Skeletal muscle tissue (tissue), 7 donors: ENCODE measurements around the genes MPPED1, EFCAB6 and PARVB.

- PRO-cap, 3 experiments = no peak in any of the 3 experiments
- RAMPAGE, long total RNA = no peak
- RRBS, 2 experiments = no CpG with 5 or more reads among the region's 19 CpGs
Observed at GRCh38 chr22:43235453-43236149, 48.7 kb upstream of the TTLL12 start.

- PRO-cap, 3 experiments = no peak in any of the 3 experiments
- RAMPAGE, long total RNA = no peak
- RRBS, 2 experiments = 3% methylated on average over 67 to 71 of the region's 149 CpGs
Observed at GRCh38 chr22:43411505-43412556, at the start of gene MPPED1. MPPED1 (plus strand) TSS chr22:43412014.

GRCh38 chr22:43811997-43812815 lies at the start of gene EFCAB6:
EFCAB6 (minus strand) TSS chr22:43812305.
- PRO-cap, 3 experiments = peak in 2 of 3 experiments; most common plus-strand start chr22:43812434 (in 2); most common minus-strand start chr22:43812240 (in 1)
- RAMPAGE, long total RNA = start-site peak on the minus strand at chr22:43812225-43812334, 42 and 16 reads in 2 replicates
- RRBS, 2 experiments = 2% methylated on average over 23 to 24 of the region's 69 CpGs

DNA sequence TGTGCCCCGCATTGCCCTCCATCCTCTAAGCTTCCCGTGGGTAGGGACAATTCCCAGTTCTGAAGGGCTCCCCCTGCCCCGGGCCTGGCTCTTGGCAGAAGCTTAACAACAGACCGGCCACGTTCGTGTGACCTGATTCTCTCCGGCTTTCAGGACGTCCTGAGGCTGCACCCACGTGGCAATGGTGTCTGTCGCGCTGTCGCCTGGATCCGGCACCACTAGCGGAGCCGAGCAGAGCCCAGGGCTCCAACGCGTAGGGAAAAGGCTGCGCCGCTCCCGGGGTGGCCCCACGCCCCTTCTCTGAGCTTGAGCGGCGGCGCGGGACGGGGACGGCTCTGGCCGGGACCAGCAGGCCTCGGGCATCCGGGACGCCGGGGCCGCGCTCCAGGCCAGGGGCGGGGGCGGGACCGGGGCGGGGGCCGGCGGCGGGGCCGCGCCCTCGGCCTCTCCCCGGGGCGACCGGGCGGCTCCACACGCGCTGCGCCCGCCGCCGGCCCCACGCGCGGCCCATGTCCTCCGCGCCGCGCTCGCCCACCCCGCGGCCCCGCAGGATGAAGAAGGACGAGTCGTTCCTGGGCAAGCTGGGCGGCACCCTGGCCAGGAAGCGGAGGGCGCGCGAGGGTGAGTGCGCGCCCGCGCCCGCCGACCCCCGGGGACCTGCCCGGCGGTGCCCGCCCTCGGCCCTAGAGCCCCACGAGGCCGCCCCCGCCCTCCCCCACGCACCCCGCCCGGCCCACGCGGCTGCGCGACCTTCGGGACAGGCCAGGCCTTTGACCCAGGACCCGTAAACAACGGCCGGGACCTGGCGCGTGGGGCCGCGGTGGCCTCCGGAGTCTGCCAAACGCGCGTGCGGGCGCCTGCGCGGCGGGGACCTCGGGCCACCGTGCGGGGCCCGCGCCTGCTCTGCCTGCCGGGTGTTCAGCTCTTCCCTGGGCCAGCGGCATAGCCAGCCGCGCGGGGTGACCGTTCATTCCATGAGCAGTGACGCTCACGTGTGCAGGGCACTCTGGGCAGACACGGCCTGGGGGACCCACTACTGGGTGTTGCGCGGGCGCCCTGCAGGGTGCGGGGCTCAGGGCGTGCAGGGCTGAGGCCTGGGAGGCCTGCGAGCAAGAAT lies at the start of gene PARVB:
TSS of gene PARVB (plus strand) at position 472 of the 1,117 bp plus-strand sequence.
- PRO-cap, 3 experiments = peak in 3 of 3 experiments; most common plus-strand start position 234 of the sequence (in 2); most common minus-strand start position 363 of the sequence (in 3)
- RAMPAGE, long total RNA = no peak
- RRBS, 2 experiments = 2% methylated on average over 58 of the region's 130 CpGs

DNA sequence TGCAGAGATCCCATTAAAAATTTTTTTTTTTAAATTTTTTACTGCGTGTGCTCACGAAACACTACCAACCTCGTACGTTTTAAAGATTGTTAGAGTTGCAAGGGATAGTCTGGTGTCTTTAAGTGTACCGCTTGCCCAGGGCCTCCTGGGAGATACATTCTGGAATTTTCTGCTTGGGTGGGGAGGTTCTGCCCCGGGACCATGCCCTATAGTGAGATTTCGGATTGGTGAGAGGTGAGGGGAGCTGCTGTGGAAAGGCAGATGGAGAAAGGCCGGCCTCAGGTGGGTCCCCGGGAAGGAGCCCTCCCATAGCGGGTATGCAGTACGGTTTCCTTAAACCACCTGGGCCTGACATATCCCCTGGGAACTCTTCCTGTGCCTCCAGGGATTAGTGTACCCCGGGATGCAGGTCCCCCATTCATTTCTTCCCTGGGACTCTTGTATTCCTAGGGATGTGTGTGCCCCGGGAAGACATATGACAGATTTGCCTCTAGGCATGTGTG lies 897 bp downstream of the PARVB start:
- PRO-cap, 3 experiments = no peak in any of the 3 experiments
- RAMPAGE, long total RNA = no peak
- RRBS, 2 experiments = 27 to 36% methylated on average over 8 of the region's 13 CpGs

DNA sequence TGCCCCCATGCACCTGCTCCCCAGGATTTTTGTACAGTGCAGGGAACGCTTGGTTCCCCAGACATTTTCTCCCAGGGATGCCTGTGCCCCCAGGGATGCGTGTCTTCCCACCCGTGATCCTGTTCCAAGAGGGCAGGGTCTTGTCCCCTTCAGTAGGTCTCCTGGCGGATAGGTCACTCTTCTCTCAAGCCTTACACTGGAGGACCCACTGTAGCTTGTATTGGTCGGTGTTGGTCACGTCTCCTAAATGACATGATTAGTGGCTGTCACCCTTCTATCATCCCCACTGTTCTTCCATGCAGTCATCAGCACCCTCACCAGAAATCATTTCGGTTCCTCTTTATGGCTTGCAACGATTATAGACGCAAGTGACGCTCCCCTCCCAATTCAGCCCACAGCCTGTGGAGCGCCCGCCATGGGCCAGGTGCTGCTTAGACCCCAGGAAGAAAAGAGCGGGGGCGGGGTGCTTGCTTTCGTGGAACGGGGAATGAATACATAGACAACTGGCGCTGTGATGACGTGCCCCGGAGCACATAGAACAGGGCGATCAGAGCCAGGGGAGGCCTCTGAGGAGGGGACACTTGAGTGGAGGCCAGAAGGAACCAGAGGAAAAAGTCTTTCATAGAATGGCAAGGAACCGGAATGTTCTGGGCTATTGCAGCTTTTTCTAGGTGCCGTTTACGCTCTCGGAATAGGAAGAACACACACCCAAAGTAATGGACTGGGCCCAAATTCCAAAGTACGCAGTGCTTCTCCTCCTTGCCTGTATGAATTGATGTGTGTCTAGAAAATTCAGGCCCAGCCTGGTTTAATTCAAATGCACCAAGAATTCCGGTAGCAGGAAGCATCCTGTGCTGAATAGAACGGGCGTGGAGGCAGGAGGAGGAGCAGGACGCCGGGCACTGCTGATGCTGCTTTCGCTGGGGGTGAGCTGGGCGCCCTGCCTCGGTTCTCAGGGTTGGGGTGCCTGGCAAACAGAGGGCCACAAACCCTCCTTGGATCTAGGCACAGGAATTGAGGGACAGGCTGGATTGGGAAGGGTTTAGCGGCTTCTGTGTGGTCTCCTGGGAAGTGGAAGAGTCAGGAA lies 1.7 kb downstream of the PARVB start:
- PRO-cap, 3 experiments = peak in 2 of 3 experiments; most common plus-strand start position 576 of the sequence (in 1); most common minus-strand start position 249 of the sequence (in 1)
- RAMPAGE, long total RNA = no peak
- RRBS, 2 experiments = 17 to 29% methylated on average over 8 of the region's 34 CpGs

DNA sequence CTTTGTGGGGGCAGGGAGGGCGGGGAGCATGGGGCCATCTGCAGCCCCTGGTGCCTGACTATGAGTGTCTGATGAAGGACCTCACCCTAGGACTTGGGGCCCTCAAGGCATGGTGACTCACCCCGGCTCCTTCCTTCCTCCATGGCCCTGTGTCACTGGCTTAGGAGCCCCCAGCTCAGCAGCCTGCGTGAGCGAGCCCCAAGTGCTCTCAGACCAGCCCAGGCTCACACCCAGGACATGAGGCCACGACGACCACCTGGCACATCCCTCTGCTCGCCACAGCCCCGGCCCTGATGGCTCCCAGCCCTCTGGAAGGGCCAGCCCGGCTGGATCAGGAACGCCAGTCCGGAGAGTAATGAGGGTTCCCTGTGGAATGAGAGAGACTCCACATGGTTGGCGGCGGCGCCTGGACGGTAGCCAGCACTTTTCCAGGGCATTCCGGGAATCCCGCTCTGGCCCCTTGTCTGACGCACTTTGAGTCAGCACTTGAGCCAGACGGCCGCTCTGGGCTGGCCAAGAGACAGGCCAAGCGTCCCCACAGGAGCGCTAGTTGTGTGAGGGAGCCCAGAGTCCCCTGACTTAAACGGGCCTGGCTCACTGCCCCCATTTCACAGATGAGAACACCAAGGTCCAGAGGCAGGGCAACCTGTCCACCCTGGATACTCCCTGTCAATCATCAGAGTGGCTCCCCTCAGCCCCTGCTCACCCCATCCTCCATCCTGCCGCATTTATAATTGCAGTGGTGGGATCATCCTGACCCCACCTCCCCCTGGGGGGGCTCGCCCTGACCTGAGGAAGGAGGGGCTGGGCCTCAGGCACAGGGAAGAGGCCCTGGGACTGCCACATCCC lies 50.8 kb upstream of the SHISAL1 start:
- PRO-cap, 3 experiments = peak in 2 of 3 experiments; most common plus-strand start position 226 of the sequence (in 1); most common minus-strand start position 62 of the sequence (in 1)
- RAMPAGE, long total RNA = no peak
- RRBS, 2 experiments = 8% methylated on average over 3 to 4 of the region's 25 CpGs

DNA sequence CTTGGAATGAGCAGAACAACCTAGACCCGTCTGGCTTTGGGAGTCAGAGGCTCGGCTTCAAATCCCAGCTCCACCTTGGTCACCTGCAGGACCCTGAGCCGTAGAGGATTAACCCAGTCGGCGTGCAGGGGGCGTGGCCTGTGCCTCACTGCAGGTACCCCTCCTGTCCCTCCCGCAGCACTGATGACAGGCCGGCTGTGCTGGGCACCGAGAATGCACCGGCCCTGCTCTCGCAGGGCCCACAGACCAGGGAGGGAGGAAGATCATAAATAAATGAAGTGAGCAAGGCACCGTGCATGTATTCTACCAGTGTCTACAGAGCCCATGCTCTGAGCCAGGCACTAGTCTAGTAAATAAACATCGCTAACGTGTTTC lies 53.6 kb downstream of the RTL6 start:
- PRO-cap, 3 experiments = no peak in any of the 3 experiments
- RAMPAGE, long total RNA = no peak
- RRBS, 2 experiments = no CpG with 5 or more reads among the region's 14 CpGs

DNA sequence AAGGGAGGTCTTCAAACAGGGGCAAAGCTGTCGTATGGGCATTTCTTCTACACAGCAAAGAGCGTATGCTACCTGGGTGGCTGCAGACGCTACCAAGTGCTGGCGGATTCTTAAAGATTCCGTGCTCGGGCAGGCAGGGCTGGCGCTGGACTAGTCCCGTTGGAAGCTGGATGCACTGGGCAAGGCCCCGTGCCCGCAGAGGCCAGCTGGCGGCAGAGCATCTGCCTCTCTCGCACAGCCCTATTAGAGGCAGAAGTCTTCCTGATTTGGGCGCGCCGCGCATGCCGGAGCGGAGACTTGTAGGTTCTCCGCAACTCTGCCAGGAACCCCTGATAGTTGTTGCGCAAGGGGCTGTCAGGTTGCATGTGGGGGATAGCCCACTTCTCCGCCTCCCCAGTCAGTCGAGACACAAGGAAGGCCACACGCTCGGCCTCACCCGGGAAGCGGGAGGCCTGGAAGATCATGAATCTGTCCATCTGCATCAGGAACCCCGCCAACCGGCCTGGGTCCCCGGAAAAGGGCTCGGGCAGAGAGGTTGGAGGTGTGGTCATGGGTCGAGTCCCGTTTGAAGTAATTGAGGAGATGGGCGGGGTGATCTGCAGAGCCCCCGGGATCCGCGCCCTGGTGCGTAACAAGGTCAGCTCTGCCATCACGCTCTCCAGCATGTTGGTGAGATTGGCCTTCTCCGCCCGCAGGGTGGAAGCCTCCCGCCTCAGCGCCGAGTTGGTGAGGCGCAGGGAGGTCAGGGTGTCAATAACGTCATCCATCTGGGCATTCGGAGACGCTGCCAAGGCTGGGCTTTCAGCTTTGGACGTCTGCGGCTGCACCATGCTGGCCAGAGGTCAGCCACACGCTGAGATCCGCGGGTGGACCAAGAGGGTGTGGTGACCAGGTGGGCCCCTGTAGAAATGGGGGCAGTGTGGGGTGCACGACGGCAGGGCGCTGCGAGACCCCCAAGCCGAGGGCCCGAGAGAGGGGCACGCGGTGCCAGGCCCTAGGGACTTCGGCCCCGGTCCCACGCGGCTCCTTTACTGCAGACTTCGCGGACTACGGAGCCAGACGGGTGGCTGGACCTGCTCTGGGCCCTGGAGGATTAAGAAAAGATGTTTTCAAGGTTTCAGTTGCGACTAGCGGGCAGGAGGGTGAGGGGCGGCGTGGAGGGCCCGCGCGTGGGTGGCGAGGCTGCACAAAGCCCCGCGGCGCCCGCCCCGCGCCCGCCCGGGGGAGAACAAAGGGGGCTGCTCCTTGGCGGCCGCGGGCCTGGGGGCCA lies 871 bp downstream of the RTL6 start:
- PRO-cap, 3 experiments = peak in 1 of 3 experiments; most common plus-strand start position 804 of the sequence (in 1)
- RAMPAGE, long total RNA = no peak
- RRBS, 2 experiments = 33% methylated on average over 12 of the region's 87 CpGs

DNA sequence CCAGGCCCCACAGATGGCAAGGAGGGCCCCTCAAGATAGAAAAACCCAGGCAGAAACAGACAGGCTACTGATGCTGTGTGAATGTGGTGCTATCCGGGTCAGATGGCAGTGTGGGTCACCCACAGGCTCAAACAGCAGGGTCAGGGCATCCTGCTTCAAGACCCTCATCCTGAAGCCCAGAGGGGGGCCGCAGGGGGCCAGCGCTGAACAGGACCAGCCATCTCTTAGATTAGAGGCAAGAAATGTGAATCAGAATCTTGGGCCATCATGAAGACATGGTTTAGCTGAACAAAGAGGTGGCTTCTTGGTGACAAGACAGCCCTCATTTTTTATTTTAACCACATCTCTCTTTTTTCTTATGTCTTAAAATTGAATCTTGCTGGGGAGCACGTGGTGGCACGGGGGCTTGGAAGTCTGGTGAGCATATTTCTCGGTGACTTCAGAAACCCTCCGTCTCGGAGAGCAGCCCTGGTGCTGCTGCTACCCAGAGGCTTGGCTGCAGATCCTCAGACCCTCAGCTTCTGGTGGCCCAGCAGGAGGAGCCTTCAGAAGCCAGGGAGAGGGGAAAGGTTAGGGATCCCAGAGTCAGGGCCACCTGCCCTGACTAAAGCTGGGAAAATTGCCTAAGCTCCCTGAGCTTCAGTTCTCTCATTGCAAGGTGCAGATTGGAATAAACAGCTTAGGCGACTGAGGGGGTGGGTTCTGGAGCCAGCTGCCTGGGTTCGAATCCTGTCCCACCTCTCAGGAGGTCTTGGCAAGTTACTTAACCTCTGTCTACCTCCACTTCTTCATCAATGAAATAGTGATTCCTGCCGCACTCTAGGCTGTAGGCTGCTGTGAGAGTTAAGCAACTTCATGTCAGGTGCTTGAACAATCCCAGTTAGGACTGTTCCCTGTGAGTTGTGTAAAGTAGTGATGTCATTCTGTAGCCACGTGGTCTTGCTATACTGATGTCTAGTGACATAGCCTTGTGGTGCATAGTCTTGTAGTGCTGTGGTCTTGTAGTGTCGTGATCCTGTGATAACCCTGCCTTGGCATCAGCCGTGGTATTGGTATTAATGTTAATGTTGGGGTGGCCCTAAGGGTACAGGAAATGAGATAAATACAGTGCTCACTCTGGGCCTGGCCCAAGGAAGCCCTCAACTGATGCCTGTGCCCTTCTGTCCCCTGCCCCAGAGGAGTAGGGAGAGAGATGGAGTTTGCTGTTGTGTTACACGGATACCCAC lies 30.6 kb upstream of the PRR5 start:
- PRO-cap, 3 experiments = no peak in any of the 3 experiments
- RAMPAGE, long total RNA = no peak
- RRBS, 2 experiments = no CpG with 5 or more reads among the region's 15 CpGs

GRCh38 chr22:44685274-44685910 lies 16.6 kb upstream of the PRR5 start:
- PRO-cap, 3 experiments = no peak in any of the 3 experiments
- RAMPAGE, long total RNA = no peak
- RRBS, 2 experiments = no CpG with 5 or more reads among the region's 9 CpGs

DNA sequence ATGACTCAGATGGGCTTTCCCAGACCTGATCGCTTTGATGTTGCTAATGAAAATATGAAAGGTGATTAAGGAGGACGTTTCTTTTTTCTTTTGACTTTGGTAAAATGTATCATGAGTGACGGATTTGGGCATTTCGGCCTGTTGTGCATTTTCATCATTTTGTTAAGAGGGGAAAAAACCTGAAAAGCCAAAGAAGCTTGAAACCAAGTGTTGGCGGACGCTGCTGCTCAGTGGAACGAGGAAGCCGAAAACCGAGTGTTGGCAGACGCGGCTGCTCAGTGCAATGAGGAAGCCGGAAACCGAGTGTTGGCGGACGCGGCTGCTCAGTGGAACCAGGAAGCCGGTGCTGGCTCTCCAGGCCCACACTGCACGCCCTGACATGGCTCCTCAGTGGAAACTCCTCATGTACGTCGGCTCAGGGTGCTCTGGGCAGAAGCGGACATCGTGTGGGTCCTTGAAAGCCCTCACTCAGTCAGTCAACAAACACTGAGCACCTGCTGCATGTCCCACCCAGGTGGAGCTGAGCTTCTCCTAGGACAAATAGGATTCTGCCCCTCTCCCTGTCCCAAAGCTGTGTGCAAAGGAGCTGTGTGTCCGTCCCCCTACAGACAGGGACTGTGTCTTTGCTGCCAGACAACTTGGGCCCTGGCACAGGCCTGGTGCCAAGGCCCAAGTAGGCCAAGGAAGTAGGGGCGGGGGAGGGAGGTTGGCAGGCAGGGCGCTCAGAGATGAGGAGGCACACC lies 37.4 kb downstream of the PHF21B start:
- PRO-cap, 3 experiments = no peak in any of the 3 experiments
- RAMPAGE, long total RNA = no peak
- RRBS, 2 experiments = 65 to 75% methylated on average over 6 of the region's 25 CpGs

DNA sequence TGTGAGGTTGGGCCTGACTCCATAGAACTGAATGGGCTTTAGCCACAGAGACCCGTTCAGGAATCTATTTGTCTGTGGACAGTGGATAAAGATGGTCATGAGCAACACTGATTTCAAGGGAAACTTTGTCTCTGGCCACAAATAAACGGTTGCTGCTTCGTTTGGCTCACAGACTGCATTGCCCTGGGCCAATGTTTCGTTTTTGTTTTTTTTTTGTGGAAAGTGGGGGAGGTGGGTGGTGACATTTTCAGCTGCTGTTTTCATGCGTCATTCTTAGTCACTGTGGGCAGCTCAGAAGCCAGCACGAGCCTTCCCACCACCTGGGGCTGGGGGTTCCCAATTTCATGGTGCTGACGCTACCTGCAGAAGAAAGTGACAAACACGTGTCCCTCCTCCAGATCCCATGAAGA lies 54.7 kb upstream of the PHF21B start:
- PRO-cap, 3 experiments = no peak in any of the 3 experiments
- RAMPAGE, long total RNA = no peak
- RRBS, 2 experiments = no CpG with 5 or more reads among the region's 8 CpGs

GRCh38 chr22:45159672-45160161 lies 4.0 kb upstream of the NUP50 start:
- PRO-cap, 3 experiments = no peak in any of the 3 experiments
- RAMPAGE, long total RNA = no peak
- RRBS, 2 experiments = no CpG with 5 or more reads among the region's 4 CpGs

GRCh38 chr22:45262300-45262684 lies 21.6 kb upstream of the KIAA0930 start:
- PRO-cap, 3 experiments = no peak in any of the 3 experiments
- RAMPAGE, long total RNA = no peak
- RRBS, 2 experiments = no CpG with 5 or more reads among the region's 7 CpGs

DNA sequence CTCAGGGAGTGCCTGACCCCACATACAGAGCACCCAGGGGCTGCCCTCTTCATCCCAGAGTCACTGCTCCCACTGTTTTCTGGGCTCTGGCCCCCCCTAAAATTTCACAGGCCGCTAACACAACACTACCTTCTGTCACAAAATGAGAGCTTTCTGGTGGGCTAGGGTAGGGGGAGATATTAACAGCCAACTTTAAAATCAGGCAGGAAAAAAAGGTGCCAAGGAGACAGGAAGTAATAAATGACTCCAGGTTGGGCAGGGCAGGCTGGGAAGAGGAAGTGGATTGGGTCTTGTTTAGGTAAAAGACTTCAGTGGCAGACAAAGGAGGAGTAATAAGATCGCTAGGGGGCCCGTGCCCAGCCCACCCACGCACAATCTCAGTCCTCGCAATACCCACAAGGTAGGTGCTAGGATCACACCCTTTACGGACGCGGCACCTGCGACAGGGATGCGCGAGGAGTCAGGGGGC lies 1.0 kb upstream of the FAM118A start:
- PRO-cap, 3 experiments = no peak in any of the 3 experiments
- RAMPAGE, long total RNA = no peak
- RRBS, 2 experiments = no CpG with 5 or more reads among the region's 11 CpGs

- PRO-cap, 3 experiments = no peak in any of the 3 experiments
- RAMPAGE, long total RNA = no peak
- RRBS, 2 experiments = no CpG with 5 or more reads among the region's 7 CpGs
Observed at GRCh38 chr22:45497894-45498347, 4.8 kb upstream of the FBLN1 start.

- PRO-cap, 3 experiments = no peak in any of the 3 experiments
- RAMPAGE, long total RNA = no peak
- RRBS, 2 experiments = no CpG with 5 or more reads among the region's 14 CpGs
Observed at GRCh38 chr22:45555035-45555527, 52.4 kb downstream of the FBLN1 start.

GRCh38 chr22:45602527-45602874 lies 69.1 kb upstream of the ATXN10 start:
- PRO-cap, 3 experiments = no peak in any of the 3 experiments
- RAMPAGE, long total RNA = no peak
- RRBS, 2 experiments = no CpG with 5 or more reads among the region's 6 CpGs

DNA sequence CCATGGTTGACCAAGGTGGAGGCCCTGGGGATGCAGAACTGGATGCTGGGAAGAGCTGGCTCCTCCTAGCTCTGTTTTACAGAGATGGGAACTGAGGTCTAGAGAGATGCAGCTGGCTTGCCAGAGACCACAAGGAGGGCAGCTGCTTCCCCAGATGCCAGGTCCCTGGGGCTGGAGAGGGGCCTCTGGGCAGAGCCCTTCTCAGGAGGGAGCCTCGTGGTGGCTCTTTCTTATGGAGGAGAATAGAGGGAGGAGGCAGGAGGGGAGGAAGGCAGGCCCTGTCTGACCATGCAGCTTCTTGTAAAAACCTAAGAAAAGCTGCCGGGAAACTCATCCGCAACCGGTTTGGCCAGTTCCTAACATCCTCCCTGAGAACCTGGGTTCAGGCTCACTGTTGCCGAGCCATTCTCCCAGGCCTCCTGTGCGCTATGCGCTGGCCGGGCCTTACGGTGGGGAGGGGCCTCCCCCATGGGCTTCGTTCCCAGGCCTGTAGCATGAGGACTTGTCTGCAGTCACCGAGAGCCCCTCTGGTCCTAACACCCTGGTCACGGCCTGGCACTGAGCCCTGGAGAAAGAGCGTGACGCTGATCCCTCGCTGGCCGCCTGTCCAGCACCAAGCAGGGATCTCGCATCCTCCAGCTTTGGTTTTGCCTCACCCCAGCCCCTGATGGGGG lies 80.5 kb downstream of the WNT7B start:
- PRO-cap, 3 experiments = no peak in any of the 3 experiments
- RAMPAGE, long total RNA = no peak
- RRBS, 2 experiments = 30 to 36% methylated on average over 4 of the region's 17 CpGs